Hair follicular keratinocyte (primary cell): ENCODE measurements around the gene PVRIG.

DNA sequence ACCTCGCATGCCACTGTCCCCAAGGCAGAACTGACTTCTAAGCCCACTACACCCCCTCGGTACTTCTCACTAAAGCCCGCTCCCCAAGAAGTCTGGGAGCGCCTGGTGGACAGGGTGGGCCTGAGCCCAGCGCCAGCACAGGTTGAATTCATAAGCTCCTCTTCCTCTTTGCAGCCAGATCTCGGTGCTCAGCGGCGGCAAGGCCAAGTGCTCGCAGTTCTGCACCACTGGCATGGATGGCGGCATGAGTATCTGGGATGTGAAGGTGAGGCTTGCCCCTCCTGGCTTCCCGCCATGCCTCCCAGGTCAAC is 14.6 kb downstream of the PDAP1 start:
- RAMPAGE, long total RNA, result no peak

- RAMPAGE, long total RNA, result no peak
Measured at GRCh38 chr7:99403281-99403778, 5.1 kb downstream of the PDAP1 start.

DNA sequence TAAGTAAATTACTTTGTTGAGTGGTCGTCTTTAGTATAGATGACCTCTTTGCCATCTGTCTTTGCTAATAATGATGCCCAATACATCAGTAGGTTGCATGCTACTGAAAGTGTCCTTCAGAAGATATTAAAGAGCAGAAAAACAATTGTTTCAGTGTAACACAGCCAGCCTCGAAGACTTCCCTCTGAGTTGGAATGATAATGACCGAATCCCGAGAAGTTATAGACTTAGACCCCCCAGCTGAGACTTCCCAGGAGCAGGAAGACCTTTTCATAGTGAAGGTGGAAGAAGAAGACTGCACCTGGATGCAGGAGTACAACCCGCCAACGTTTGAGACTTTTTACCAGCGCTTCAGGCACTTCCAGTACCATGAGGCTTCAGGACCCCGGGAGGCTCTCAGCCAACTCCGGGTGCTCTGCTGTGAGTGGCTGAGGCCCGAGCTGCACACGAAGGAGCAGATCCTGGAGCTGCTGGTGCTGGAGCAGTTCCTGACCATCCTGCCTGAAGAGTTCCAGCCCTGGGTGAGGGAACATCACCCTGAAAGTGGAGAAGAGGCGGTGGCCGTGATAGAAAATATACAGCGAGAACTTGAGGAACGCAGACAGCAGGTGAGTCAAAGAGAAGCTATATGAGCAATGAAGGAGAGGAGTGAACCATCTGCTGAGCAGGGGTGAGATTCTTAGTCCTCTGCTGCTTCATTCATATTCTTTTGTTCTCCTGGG is 1.6 kb downstream of the ZKSCAN5 start:
- RAMPAGE, long total RNA, result no peak

DNA sequence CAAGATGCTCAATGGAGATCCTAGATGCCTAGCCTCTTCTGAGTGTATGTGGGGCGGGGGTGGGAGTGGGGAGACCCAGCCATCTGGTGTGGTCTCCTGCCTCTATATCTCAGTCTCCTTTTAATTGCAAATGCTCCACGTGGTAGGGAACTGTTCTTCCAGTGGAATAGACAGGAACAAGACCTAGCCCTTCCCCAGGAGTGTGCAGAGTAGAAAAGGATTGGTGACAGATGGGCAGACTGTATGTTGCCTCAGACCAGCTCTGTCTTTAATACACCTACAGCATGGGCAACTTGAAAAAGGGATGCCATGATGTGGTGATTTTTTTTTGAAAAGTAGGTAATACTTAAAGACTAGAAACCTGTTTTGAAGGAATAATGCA is 12.6 kb downstream of the CYP3A5 start:
- RAMPAGE, long total RNA, result no peak

GRCh38 chr7:99837907-99838386 is 10.1 kb downstream of the CYP3A43 start:
- RAMPAGE, long total RNA, result no peak

GRCh38 chr7:99891694-99892873 is 15.3 kb upstream of the OR2AE1 start:
- RAMPAGE, long total RNA, result no peak

DNA sequence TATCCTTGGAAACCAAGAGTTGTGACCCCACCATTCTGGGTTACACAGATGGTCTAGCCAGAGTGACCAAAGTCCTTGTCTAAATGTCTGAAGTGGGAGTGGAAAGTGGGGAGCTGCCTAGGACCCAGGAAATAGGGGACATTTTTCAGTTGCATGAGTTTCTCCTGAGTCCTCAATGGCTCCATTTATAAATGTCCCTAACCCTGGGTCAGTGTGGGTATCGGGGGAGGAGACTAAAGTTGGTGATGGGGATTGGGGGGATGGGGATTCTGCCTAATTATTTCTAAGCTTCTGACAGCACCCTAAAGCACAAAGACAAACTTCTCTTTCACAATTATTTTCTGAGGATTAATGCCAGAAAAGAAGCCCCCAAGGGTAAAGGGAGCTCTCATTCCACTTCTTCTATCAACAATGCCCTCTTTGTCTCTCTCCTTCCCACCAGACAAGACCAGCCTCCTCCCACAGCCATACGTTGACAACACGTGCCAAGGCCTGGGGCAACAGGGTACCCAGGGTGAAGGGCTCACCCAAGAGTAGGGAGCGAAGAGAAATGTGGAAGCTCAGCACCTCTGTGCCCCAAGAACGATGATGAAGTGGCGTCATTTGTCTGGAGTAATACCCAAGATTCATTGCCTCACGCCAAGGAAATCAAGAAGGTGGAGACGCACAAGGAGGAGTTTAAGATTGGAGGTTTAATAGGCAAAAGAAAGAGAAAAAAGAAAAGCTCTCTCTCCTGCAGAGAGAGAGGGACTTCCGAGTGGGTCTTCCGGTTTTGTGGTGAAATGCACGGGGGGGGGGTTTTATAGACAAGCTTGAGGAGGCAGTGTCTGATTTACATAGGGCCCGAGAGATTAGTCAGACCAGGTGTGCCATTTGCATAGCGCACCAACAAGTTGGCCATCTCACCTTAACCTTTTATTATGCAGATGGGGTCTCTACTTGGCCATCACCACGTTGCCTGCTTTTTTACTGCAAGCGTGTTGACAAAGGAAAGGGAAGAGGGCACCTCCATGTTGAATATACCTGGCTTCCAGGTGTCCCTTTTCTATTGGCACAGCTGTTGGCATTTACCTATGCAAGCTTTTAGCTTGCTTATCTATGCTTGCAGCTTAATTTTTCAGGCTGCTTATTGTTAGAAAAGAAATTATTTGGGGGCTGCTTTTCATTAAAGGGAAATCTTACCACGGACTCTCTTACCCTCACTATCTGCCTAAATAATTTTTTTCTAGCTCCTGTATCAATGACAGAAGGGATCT is 14.5 kb upstream of the GJC3 start:
- RAMPAGE, long total RNA, result no peak

GRCh38 chr7:99955203-99955633 is 20.6 kb downstream of the AZGP1 start:
- RAMPAGE, long total RNA, result no peak

GRCh38 chr7:99997190-99998234 is 17.9 kb upstream of the ZKSCAN1 start:
- RAMPAGE, long total RNA, result no peak

DNA sequence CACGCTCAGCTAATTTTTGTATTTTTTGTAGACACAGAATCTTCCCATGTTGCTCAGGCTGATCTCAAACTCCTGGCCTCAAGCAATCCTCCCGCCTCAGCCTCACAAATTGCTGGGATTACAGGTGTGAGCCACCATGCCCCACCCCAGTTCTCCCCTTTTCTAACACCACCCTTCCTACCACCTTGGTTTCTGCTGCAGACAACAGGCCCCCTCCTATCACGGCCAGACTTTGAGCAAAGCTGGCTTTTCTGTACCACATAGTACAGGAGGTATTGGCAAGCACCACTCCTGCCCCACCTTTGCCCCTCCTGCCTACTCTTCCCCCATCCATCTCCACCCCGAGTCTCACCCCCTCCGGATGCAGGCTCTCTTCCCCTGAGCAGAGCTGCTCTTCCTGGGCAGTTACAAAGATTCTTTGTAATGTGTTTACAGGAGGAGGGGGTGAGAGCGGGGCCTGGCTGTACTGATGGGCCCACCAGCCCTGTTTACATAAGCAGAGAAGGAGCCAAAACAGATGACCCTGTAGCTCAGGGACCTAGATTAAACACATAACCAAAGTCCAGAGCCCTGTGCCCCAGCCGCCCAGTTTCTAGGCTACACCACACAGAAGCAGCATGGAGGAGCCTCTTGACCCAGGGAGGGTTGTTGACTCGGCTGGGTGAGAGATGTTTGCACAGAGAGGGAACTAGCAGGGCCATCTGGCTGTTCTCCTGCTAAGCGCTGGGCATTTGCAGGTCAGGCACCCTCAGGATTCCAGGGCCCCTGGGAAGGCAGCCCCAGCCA is 11.7 kb upstream of the ZKSCAN1 start:
- RAMPAGE, long total RNA, result no peak

- RAMPAGE, long total RNA, result no peak
Measured at GRCh38 chr7:100015744-100016618, 585 bp downstream of the ZKSCAN1 start.

GRCh38 chr7:100022714-100023019 is 7.3 kb downstream of the ZKSCAN1 start:
- RAMPAGE, long total RNA, result no peak

- RAMPAGE, long total RNA, result no peak
Measured at GRCh38 chr7:100034102-100035320, 15.1 kb upstream of the ZSCAN21 start.

DNA sequence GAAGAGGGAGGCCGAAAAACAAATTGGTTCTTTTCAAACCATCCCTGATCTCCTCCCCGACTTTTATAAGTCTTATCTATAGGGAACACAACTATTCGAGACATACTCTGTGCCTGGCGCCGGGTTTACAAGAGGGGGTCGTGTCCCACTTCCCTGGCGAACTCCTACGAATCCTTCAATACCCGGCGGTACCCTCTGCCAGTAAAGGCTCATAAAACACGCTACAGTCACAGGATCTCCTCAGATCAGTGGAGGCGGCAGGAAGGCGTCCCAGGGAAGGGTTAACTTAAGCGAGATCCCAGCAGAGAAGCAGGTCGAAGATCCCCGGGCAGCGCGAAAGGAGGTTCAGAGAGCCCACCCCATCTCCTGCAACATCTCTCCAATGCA is 391 bp downstream of the TAF6 start:
- RAMPAGE, long total RNA, result no peak

DNA sequence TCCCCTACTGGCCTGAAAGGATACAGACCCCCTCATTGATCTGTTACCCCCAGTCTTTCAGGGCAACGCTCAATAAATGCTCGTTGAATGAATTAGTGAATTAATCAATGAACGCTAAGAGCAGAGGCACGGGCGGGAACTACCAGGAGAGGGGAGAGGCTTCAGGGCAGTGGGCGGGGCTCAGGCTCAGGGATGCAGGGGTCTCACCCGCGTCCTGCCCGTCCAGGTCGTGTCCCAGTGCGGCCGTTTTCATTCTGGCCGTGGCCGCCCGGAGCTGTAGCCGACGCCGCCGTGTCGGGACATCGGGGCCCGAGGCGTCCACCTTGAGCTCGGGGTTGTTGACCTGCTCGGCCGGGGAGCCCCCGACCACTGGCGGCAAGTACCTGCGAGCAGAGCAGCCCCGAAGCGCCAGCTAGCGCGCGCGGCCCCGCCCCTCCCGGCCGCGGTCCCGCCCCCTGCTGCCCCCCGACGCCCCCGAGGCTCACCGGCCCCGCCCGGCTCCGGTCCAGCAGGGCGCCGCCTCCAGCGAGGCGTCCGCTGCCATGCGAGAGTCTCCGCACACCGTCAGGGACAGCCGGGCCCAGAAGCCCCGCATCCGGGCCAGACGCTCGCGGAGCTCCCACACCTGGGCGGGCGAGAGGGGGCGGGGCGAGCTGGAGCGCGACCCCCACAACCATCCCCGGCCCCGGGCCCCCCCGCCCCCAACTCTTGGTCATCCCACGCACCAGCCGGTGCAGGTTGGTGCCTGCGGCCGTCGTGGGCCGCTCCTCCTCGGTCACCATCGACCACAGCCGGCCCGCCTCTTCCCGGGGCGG is 2.8 kb upstream of the GAL3ST4 start:
- RAMPAGE, long total RNA, result no peak

- RAMPAGE, long total RNA, result no peak
Measured at GRCh38 chr7:100189842-100190457, 12.2 kb downstream of the STAG3 start.

DNA sequence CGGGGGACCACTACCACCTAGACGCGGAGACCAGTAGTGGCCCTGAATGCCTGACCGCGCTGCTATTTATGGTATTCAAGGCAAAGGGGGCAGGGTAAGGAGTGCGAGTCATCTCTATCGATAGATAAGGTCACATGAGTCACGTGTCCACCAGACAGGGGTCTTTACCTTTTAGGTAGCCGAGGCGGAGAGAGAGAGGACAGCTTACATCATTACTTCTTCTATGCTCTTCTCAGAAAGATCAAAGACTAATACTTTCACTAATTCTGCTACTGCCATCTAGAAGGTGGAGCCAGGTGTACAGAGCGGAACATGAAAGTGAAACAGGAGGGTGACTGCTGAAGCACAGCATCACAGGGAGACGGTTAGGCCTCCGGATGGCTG is 2.2 kb upstream of the PVRIG start:
- RAMPAGE, long total RNA, result no peak

DNA sequence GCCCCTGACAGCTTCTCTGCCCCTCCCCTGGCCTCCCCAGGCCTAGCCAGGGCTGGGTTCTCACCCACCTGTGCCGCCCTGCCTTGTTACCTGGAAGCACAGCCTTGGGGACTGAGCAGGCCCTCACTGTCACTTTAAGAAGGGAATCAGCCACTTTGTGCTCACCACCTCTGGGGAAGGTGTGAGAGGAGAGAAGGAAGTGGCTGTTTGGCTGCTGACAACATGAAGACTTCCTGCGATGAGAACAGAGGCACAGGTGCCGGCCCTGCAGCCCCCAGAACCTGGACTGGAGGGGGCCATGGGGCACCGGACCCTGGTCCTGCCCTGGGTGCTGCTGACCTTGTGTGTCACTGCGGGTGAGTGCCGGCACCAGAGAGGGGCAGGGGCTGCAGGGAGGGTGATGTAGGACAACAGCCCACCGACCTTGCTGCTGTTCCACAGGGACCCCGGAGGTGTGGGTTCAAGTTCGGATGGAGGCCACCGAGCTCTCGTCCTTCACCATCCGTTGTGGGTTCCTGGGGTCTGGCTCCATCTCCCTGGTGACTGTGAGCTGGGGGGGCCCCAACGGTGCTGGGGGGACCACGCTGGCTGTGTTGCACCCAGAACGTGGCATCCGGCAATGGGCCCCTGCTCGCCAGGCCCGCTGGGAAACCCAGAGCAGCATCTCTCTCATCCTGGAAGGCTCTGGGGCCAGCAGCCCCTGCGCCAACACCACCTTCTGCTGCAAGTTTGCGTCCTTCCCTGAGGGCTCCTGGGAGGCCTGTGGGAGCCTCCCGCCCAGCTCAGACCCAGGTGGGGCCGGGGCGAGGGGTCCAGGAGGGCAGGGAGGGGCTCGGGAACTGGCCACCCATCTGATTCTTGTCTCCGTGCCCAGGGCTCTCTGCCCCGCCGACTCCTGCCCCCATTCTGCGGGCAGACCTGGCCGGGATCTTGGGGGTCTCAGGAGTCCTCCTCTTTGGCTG is at the start of gene PVRIG:
Gene PVRIG, plus strand, starts transcription at position 277 of the 962 bp plus-strand sequence.
- RAMPAGE, long total RNA, result no peak

GRCh38 chr7:100368976-100369695 is 4.2 kb upstream of the PILRA start:
- RAMPAGE, long total RNA, result no peak

DNA sequence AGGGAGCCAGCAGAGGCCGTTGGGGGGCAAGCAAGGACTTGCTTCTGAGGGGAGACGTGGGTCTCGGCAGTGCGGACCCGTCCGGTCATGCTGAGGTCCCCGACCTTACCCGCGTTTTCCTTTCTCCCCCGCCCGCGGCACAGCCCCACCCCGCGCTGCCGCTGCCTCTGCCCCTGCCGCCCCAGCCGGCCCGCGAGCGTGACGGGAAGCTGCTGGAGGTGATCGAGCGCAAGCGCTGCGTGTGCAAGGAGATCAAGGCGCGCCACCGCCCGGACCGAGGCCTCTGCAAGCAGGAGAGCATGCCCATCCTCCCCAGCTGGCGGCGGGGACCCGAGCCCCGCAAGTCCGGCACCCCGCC is 9.8 kb downstream of the NYAP1 start:
- RAMPAGE, long total RNA, result no peak